H4 (cell line): ENCODE measurements around the gene NARS1.

- RAMPAGE, long total RNA, result no peak
Observed at GRCh38 chr18:54223104-54223477, 1.4 kb downstream of the MBD2 start.

DNA sequence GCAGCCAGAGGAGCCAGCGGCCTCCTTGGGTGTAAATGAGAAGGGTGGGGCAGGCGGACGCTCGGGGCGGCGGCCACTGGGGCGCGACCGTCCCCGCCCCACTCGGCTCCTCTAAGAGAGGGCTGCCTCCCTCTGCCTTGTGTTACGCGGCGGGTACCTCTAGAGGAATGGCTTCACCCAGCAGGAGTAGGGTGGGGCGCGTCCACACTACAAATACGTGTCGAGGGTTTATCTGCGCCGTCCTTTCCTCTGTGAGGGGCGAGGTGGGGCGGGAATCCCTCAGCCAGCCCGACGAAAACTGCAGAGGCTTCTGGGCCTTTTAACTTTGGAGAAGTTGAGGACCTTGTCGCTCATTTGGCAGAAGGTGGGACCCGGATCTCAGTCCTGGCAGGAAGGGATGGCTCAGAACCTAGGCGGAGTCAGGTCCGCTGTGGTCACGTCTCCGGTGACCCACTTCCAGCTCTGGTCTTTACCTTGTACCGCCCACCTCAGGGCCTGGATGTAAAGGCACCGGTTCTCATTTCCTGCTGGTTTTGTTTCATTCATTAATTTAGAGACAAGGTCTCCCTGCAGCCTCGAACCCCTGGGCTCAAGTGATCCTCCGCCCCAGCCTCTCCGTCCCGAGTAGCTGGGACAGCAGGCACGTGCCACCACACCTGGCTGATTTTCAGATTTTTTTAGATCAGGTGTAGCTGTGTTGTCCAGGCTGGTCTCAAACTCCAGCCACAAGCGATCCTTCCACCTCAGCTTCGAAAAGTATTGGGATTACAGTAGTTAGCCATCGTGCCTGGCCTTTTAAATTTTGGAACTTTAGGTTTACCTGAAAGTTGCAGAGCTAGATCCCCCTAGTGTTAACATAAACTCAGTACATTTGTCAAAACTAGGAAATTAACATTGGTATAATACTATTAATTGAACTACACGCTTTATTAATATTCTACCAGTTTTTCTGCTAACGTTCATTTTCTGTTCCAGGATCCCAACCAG is 645 bp downstream of the POLI start:
- RAMPAGE, long total RNA, result no peak

DNA sequence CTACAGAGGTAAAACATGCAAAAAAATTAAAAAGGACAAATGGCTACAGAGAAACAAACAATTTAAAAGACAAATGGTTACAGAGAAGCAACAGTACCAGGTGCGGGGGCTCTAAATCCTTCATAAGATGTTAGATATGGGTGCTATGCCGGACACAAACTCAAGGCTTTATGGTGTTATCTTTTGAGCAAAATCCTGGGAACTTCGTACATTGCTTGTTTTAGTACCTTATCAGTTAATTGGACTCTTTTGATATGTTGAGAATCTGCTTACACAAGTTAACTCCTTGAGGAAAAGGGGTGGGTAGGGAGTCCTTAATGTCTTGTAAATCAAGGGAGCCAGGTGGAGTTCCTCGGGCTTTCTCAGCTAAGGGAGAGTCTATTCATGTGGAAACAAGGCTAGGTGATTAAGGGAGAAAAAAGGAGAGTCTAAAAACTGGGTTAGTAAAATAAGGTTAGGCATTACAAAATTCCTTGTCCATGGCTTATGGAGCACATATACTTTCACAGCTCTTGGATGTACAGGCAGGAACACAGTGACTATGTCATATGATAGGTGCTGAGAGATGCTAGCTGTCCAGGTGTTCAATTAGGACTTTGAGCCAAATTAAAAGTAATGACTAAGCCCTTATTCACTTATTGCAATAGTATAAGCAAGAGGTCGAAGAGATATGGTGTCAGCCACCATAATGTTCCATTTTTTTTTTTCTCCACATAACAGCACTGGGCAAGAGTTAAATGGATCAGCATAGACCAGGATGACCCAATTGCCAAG is 59.6 kb upstream of the DYNAP start:
- RAMPAGE, long total RNA, result no peak

GRCh38 chr18:54608124-54608740 is 17.2 kb downstream of the DYNAP start:
- RAMPAGE, long total RNA, result no peak

GRCh38 chr18:54776238-54776745 is 52.0 kb upstream of the RAB27B start:
- RAMPAGE, long total RNA, result no peak

DNA sequence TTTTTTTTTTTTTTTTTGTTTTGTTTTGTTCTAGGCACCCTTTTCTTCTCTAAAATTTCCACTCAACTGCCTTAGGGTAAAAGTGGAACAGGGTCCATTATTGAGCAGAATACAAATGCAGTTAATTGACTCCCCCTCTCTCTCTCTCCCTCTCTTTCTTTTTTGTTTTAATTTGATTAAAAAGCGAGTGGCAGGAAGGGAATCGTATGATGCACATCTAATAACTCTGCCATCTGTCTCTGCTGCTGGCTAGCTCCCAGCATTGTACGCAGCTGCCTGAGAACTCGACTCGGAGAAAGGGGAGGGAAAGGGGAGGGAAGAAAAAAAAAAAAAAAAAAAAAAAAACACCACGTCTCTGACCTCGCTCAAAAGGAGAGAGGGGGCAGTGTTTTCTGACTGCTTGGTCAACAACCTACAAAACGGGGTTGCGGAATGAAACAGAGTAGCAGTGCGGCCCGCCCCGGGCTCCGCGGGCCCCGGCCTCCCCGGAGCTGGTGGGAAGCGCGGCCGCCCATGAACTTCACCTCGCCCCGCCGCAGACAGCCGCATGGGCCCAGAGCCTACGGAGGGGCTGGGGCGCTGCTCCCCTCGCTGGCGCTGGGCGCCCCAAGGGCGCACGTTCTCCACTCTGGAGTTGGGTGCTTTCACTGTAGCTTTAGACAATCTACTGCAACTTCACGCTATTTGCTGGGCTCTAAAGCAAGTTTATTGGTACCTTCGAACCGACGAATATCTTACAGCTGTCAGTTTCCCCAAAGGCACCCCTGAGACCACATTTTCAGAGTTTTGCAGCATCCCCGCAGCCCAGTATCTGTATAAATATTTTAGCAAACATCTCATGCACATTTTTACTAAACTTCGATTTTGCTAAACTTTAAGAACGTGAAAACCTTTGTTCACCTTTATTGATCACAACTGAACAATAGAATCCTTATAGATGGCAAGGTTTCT is 265.6 kb downstream of the TCF4 start:
- RAMPAGE, long total RNA, result no peak

- RAMPAGE, long total RNA, result no peak
Observed at GRCh38 chr18:55997825-55998610, 410.0 kb upstream of the TCF4 start.

DNA sequence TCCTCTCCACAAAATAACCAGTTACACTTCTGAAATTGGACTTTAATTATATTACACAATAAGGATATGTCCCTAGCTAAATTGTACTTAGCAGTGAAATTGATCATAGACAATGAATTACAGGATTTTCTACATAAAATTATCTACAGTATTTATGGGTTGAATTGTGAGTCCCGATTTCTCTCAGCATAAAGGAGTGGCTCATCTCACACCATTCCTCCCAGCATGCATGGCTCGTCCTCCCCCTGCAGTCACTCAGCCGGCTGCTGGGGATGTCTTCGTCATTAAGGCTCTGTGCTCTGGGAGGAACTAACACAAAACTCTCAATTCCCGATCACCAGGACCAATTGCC is 76.0 kb downstream of the TXNL1 start:
- RAMPAGE, long total RNA, result no peak

- RAMPAGE, long total RNA, result no peak
Observed at GRCh38 chr18:57137570-57138018, 9.3 kb upstream of the BOD1L2 start.

- RAMPAGE, long total RNA, result no peak
Observed at GRCh38 chr18:57353272-57354061, 1.1 kb downstream of the ST8SIA3 start.

- RAMPAGE, long total RNA, result no peak
Observed at GRCh38 chr18:57434581-57435070, 548 bp upstream of the ONECUT2 start.

DNA sequence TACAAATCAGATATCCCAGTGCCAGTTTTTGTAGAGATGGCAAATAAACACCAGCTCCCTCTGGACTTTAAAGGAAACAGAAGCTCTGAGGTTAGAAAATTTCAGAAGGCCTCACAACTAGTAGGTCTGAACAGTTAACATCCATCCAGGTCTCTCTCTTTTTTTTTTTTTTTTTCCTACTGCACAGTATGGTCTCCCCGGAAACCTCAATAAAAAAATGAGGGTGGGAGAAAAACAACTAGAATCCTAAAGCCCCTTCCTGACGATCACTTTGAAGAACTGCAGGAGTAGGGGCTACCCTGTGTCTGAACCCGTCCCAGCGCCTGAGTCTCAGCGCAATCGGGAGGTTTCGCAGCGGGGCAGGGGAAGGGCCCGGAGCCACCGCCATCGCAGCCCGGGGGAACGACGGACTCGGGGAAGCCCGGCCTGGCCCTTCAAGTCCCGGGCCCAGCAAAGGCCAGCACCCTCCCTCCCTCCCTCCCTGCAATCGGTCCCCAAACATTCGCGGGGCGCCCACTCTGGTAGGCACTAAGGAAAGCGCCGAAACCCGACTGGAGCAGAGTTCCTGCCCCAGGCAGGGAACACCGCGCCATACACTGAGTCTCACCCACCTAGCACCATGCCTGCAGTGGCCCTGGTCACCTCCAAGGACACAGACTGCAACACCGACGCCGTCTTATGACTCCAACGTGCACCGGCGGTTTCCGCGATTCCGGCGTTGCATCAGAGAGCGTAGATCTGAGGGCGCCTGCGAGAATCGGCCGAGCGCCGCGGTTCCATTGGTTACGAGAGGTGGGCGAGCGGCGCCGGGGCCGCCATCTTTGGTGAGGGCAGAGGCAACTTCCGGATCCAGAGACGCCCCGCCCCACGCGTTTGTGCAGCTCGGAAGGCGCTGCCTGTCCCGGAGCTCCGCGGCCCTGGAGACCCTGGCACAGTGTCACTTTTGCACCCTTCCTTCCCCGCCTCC is at the start of gene NARS1:
NARS1 (minus strand) TSS at position 740 of the 967 bp plus-strand sequence.
- RAMPAGE, long total RNA, result start-site peak on the minus strand centred at position 685 of the sequence, 48 bp wide, 139 reads

DNA sequence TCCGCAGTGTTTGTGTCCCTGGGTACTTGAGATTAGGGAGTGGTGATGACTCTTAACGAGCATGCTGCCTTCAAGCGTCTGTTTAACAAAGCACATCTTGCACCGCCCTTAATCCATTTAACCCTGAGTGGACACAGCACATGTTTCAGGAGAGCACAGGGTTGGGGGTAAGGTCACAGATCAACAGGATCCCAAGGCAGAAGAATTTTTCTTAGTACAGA is 10.5 kb upstream of the NARS1 start:
- RAMPAGE, long total RNA, result no peak

- RAMPAGE, long total RNA, result no peak
Observed at GRCh38 chr18:57684004-57684448, 62.4 kb upstream of the NARS1 start.

DNA sequence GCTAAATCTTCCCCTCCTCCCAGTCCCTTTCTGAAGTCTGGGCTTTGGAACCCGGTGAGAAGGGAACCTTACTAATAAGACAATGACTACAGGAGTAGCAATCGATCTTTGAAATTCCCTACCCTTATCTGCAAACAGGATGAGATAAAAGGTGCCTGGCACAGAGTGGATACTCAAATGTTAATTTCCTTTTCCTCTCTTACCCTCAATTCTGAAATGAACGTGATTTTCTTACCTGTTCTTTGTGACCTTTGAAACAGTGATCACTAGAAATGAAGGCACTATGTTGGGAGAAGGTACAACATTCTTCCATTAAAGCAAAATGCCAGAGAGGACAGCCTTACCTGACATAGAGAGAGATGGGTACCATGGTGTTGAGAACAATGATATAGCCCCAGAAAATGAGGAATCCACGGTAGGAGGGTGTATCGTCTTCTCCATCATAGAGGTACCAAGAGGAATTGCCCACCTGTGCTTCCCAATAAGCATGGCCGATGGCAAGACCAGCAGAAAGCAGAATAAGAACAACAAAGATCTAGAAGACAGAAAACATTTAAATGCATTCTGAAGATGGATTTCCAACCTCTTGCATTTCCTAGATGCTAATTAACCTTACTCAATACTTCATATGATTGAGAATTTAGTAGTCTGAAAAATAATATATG is 70.0 kb upstream of the NARS1 start:
- RAMPAGE, long total RNA, result no peak

DNA sequence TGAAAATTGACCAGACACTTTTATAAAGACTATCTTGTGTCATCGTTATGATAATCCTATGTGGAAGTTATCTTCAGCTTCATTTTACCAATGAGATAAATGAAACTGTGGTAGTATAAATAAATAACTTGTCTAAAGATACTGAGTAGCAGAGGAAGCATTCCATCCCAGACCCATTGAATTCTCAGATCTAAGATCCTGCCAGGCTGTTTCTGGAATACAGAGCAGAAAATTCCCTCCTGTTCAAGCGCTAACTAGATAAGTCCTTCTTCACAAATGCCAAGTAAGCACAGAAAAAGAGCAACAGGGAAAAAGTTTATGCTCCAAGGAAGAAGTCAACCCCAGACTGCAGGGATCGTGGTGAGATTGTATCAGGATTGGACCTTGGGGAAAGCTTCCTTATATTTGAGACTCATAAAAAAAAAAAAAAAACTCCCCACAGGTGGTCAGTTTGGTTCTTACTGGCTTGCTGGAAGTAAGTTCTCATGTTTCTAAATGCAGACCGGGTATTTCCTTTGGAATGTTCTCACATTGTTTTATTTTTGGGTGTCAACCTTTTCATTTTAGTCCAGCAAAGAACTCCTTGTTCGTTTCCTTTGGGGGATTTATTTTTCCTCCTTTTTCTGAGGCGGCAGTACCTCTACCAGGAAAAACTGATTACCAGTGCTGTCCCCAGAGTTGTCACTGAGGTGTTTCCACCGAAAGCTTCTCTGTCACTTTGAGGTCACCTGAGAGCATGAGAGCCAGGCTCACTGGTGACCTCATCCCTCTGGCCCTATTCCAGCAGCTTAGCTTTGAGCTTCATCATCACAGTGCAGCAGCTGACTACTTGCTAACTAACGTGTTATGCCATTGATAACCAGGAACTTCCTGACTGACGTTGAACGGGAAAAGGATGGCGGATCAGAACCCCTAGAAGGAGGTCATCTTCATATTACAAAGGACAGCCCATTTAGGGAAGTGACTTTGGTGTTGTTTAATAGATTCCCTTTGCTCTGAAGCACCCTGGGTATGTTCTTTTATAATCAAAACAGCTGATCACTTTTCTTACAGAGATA is 16.6 kb upstream of the ATP8B1 start:
- RAMPAGE, long total RNA, result no peak

DNA sequence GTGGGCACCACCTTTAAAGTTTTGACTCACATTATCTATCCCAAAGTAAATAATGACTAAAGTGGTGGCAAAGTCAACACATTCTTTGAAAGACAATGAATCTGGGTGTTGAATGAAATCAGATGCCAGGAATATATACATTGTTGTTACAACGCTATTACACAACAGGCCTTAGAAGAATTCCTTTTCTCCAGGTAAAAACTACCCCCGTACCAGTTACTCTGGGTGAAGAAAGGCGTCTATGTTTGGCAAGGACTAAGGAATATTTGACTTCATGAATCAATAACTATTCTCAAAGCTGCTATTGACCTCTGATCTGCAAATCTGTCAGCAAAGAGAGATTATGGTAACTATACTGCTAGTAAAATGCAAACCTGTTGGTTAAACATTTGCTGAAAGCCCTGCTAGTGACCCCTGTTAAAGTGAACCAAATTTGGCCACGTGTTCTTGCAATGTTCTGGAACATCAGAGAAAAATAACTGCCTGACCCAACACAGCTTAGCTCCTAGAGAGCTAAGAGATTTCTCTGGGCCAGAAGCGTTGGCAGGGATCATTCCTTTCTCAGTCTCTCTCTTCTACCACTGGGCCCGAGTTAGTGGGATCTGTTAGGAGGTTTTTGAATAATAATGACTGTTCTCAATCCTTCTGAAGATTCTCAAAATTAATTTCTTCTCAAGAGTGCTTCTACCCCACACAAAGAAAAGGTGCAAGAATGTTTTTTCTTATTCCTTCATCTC is 30.3 kb upstream of the NEDD4L start:
- RAMPAGE, long total RNA, result no peak

DNA sequence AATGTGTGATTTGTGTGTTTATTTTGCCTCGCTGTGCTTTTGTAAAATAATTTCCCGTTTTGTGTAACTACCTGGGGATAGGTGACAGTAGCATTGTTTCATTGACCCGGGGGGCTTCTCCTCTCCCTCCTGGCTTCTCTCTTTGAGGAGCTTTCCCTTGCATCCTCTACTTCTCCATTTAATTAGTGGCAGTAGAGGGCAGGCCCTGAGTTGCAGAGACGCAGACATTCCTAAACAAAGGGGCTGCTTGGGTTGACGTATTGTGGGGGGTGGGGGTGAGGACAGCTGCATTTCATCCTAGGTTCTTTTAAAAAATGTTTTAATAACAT is 2.1 kb downstream of the NEDD4L start:
- RAMPAGE, long total RNA, result no peak

DNA sequence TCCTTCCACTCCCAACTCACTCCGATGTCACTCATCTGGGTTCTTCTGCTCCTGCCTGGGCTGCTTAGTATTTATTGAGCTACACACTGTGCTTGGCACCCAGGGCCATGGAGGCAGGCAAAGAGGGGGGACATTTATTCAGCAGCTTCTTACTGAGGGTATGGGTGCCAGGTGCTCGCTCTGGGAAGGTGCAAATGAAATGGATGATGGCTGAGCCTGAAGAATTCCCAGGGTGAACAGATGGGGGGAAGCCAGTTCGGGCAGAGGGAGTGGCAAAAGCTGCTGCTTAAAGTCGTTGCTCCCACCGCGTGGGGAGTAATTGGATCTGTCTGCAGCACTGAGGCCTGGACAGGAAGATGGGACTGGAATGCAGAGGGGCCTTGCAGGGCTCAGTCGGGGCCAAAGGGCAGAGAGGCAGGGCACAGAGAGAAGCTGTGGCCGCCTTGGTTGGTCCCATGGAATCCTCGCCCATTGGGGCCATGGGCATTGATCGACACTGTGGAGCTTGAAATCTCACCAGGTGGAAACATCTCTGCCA is 51.2 kb downstream of the NEDD4L start:
- RAMPAGE, long total RNA, result no peak

DNA sequence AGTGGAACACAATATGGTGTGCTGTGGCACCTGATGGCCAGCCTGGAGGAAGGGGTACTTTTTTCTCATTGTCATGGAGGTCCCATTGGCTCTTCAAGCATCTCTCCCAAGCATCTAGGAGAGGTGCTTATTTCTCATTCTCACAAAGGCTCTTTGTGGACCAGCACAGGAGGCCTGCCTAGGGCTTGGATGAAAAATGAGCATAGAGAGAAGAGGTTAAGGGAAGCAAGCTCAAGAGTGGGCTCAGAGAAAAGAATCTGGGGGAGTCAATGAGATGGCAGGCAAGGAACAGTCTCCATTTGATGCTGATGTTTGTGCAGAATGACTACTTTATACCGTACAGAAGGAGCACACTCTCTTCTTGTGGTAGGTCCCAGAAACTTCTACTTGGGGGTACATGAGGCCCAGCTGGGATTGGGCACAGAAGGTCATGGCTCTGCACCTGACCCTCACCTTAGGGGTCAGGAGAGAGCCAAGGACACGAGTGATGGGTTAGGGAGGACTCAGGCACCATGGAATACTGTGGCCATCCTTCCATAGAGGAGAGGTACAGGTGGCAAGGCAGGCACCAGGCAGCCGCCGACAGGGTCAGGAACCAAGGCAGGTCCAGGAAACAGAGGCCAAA is 127.7 kb downstream of the NEDD4L start:
- RAMPAGE, long total RNA, result no peak